ENCODE results near the genes FAM78B and GPA33.

DNA sequence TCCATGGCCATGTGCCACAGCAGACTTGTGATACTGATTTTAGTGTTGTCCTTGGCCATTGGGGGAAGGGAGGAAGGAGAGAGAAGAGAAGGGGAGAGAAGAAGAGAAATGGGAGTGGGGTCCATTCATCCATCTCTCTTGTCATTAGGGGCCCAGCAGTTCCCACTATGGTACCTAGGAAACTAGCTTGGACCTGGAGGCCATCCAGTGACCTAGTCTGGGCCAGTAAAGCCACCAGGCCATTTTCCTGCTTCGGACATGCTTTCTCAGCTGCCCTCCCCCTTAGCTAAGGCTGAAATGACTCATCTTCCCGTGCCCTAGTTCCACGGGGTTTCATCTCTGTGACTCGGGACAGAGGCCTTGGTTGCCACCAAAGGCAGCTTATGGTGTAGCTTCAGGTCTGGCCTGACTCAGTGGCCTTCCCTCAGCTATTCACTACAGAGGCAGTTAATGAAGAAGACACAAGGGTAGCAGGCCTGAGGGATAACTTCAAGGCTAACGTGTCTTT is 82.2 kb downstream of the PBX1 start:
- RRBS: no CpG with 5 or more reads among the region's 5 CpGs
CAGE:
- cytosol, long polyA plus RNA: no peak
- long polyA plus RNA: no peak
- nucleus, long polyA plus RNA: no peak

DNA sequence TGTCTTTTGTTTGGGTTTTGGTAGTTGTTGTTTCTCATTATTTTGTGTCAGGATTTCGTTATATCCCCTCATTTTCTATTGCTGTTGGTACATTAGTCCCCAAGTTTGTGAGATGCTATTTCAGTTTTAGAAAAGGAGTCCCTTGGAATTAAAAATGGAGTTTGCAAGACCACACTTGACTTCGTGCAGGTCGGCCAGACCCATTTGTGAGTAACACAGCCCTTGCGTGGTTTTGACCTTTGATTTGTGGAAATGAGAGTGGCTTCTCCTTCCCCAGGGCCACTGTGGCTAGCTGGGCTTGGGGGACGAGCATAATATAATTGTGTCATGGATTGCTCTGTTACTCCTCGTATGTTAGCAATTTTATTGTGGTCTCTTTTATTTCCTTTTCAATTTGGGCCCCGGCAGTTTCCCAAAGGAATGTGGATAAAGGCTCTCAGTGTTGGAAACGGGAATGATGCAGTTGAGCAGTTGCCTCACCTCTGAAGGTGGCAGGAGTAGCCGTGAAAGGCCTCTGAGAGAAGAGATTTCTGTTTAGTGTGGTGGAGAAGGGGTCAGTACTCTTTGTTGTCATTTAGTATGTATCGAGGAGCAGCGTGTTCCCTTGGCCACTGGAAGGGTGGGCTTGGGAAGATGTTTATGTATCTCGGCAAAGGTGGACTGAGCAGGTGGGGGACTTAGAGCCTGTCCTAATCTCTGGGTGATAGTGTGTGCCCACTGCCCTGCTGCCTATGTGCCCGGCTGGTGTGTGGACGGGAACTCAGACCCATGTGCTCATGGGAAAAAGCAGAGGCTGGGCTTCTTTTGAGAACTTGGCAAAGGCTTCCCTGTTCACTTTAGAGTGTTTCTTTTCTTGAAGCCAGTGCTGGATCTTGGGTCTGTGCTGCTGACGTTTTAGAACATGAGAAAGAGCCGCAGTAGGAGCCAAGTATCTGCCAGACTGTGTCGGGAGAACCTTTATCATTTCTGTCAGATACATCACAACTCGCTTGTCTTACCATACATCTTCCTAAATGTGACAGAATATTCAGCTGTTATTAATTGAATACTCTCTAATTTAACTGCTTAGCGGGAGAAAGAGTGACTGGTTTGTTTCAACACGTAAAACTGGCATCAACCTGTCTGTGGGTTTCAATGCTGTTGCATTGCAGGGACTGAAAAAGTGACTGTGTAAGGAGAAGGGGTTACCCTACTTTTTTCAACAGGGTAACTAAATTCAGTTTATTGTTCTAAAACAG is 194.9 kb downstream of the PBX1 start:
- RRBS: no CpG with 5 or more reads among the region's 20 CpGs
CAGE:
- cytosol, long polyA plus RNA: no peak
- long polyA plus RNA: no peak
- nucleus, long polyA plus RNA: no peak

GRCh38 chr1:164772588-164773290 is 213.8 kb downstream of the PBX1 start:
- RRBS: no CpG with 5 or more reads among the region's 7 CpGs
CAGE:
- cytosol, long polyA plus RNA: no peak
- long polyA plus RNA: no peak
- nucleus, long polyA plus RNA: no peak

DNA sequence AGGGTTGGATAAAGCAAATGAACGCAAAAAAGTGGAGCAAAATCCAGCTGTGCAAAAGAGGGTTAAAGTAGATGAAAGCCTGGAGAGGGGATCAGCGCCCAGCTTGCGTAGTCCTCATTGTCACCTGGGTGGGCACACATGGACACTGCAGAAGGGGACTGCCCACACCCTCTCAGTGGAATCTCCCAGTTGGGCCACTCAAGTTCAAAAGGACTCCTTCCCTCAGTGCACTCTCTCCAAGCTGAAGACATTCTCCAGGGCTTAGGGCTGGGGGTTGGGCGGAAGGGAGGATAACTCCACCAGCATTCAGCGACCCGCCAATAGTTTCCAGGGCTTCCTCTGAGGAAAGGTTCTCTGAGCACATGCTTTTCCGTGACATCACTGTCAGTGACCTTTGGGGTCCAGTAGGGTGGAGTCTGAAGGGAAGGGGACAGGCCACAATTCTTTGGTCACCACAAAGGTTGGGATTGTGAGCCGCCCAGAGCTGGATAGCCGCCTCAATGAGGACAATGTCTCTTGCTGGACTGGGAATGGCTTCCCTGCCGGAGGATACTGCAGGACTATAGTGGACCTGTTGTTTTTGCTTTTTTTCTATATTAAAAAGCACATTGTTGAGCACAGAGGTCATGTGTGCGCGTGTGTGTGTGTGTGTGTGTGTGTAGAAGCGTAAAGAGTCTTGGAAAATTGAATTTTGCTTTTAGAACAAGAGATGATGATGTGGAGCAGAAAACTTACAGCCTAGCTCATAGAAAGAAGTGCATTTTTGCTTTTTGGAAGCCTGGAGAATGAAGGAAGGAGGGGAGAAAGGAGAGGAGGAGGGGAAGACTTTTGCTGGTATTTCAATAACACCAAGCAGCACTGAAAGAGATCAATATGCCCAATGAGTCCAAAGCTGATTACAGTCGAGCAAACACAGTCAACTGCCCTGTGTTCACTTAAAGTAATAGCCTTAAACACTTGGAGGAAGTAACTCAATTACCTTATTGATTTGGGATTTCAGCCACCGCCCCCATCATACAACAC is 22.9 kb upstream of the RXRG start:
- RRBS: no CpG with 5 or more reads among the region's 15 CpGs
CAGE:
- cytosol, long polyA plus RNA: no peak
- long polyA plus RNA: no peak
- nucleus, long polyA plus RNA: no peak

GRCh38 chr1:165895516-165895854 is 68.1 kb downstream of the UCK2 start:
- RRBS: no CpG with 5 or more reads among the region's 5 CpGs
CAGE:
- cytosol, long polyA plus RNA: no peak
- long polyA plus RNA: no peak
- nucleus, long polyA plus RNA: no peak

DNA sequence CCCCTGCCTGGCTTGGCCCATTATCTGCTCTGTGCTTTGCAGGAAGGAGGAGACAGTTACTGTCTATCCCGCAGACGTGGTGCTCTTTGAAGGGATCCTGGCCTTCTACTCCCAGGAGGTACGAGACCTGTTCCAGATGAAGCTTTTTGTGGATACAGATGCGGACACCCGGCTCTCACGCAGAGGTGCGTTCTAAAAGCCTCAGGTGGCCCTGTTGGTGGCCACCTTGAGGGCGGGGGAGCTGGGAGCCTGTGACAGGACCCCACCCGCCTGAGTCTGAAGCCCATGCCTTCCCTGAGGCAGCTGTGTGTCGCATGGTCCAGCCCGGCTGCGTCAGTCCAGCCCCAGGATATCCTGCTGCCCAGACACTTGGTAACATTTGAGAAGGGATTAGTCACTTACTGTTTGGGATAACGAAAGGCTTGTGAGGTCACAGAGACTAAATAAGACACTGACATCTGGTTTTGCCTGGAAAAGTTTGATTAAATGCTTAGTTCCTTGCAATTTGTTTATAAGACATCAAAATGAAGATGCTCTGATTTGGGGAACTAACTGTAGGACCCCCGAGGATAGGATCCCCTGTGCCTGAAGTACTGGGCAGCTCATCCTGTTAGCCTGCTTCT is 68.8 kb downstream of the UCK2 start:
- RRBS: no CpG with 5 or more reads among the region's 14 CpGs
CAGE:
- cytosol, long polyA plus RNA: no peak
- long polyA plus RNA: no peak
- nucleus, long polyA plus RNA: no peak

DNA sequence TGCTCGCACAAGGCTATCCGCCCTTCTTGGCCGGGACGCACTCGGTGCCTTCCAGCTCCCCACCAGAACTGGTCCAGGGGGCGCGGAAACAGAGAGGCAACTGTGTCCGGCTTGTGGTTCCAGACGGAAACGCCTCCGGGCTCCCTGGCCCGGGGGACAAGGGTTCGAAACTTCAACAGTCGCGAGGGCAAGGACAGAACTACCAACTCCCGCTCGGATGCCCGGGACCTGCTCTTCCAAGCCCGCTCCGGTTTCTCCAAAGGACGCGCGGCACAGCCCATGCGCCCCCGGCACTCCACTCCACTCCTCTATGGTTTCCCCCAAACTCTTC is 1.5 kb downstream of the FAM78B start:
- RRBS: 5% methylated on average over 19 of the region's 25 CpGs
CAGE:
- cytosol, long polyA plus RNA: no peak
- long polyA plus RNA: no peak
- nucleus, long polyA plus RNA: no peak

DNA sequence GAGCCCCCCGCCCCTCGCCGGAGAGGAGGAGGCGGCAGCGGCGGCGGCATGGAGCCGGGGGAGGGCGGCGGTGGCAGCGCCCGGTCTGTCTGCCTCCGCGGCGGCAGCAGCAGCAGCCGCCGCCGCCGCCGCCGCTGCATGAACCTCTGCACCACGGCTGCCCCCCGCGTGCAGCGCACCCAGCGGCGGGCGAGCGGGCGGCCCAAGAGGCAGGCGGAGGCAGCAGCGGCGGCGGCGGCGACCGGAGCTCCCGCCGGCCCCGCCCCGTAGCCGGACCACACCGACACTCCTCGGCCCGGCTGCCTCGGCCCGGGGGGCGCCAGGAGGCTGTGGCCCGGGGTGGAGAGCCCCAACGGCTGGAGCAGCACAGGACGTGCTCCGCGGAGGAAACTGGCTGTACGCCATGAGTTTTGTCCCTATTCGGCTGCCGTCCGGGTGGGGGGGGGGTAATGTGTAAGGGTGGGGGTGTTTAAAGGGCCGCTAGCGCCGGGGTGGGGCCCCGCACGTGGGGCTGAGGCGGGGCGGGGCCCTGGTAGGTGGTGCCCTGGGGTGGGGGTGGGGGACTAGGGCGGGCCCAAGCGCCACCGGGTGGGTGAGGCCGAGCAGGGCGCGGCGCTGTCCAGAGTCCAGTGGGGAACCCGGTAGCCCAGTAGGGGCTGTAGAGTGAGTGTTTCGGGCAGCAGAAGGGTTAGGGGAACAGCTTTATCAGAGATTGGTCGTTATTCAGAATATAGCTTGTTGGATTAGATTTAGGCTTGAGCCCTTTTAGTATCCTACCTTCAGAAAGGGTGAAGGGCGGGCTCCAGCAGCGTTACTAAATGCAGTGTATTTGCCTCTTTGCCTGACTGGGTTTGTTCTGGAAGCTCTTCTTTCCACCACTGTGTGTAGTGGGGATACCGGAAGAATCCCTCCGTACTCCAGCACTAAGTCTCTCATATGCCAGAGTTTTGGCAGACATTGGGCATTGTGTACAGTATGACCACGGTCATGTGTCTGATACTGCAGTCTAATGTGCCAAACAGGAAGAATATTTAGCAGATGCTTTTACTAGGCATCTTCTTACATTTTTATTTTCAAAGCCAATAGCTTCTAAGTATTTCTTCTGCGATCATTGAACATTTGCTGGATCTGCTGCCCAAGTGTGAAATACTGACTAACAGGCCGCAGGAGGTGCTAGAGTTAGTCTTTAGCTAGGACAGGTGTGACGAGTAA is at the start of gene FAM78B:
FAM78B (minus strand) TSS at position 405 of the 1,212 bp plus-strand sequence.
- RRBS: 2% methylated on average over 26 of the region's 82 CpGs
CAGE:
- cytosol, long polyA plus RNA: no peak
- long polyA plus RNA: no peak
- nucleus, long polyA plus RNA: no peak

DNA sequence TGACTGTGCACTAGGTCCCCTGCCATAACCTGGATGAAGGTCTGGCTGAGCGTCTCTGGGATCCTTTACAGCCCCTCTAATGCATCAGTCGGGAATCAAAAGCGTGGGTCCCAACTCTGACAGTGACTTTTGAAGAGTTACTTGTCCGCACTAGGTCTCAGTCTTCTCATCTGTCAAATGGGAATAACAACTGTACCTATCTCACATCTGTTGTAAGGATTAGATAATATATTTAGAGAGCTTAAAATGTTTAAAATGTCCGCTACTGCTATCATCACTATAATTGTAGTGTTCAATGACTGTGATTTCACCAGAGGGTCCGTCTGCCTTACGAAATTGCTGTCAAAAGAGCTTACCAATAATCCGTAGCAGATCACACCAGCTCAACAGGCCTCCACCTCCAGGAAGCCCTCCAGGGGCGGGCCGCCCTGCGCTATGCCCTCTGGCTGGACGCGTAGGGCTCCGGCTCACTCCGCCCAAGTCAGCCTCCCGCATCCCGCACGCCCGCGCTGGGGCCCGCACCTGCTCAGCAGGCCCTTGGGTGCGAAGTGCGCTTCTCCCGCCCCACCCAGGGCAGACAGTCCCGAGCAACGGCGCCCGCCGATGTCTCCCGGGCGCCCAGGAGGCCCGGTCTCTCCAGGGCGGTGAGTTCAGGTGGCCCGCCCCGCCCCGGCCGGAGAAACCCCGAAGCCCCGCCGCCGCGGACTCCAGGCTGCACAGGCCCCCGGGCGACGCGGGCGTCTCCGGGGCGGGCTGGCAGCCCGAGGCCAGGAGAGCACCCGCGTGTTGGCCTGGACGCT is 523 bp downstream of the TADA1 start:
- RRBS: 1% methylated on average over 12 of the region's 53 CpGs
CAGE:
- cytosol, long polyA plus RNA: no peak
- long polyA plus RNA: no peak
- nucleus, long polyA plus RNA: no peak

GRCh38 chr1:167090230-167091176 is at the start of gene GPA33:
GPA33 (minus strand) TSS chr1:167090377.
- RRBS: no CpG with 5 or more reads among the region's 2 CpGs
CAGE:
- cytosol, long polyA plus RNA: no peak
- long polyA plus RNA: no peak
- nucleus, long polyA plus RNA: no peak

DNA sequence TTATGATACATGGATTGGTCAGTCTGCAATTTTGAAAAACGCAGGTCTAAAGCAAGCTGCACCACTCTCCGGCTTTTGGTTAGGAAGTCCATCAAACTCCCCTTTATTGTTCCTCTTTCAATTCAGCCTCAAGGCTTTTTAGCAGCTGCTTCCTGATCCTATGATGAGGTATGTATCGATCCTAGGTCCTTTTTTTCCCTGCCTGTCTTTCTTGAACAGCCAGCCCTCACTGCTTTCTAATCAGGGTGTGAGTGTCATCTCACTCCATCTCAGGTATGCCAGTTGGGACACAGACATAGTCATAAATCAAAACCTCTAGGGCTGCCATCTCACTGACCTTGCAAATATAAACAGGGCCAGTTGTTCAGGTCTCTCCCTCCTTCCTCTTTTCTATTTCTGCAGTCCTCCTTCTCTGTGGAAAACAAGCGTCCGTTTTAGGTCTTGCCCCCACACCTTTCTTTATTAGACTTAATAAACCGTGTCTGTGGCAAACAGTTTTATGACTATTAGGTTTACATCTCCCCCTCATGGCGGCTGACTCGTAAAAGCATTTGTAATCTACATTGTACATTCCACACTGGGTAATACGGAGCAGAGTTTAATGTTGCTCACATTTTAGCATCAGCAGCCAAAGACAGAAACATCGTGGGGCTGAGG is 11.5 kb downstream of the STYXL2 start:
- RRBS: no CpG with 5 or more reads among the region's 10 CpGs
CAGE:
- cytosol, long polyA plus RNA: no peak
- long polyA plus RNA: no peak
- nucleus, long polyA plus RNA: no peak

- RRBS: no CpG with 5 or more reads among the region's 4 CpGs
CAGE:
- cytosol, long polyA plus RNA: no peak
- long polyA plus RNA: no peak
- nucleus, long polyA plus RNA: no peak
Observed at GRCh38 chr1:167601250-167601787, 28.7 kb upstream of the RCSD1 start.

DNA sequence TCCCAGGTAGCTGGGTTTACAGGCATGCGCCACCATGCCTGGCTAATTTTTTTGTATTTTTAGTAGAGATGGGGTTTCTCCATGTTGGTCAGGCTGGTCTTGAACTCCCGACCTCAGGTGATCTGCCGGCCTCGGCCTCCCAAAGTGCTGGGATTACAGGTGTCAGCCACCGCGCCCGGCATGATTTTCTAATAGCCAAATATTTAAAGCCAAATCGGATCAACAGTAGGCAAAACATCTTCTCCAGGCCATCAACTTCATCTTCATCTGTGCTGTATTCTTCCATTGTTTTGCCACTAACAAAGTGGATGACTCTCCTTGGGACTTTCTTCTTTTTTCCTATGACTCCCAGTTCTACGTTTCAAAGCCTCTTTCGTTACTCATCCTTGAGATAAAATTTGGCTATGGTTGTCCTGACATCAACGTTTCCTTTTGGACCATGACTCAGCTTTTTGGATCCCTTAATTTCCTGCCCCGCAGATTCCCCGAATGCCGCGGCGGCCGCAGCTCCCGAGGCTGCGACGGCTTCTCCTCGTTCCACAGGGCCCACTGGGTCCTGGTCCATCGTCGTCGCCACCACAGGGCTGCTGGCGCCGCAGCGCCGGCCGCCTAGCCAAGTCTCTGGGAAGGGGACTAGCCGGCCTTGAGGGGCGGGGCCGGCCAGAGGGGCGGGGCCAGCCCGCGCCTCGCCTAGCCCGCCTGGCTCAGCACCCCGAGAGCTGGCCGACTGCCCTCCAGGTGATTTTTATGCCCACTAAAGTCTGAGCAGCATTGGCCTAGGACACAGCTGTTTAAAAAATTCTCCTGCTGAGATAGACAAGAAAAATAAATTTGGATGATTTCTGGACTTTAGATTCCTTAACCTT is 94.0 kb downstream of the ADCY10 start:
- RRBS: no CpG with 5 or more reads among the region's 39 CpGs
CAGE:
- cytosol, long polyA plus RNA: no peak
- long polyA plus RNA: no peak
- nucleus, long polyA plus RNA: no peak

DNA sequence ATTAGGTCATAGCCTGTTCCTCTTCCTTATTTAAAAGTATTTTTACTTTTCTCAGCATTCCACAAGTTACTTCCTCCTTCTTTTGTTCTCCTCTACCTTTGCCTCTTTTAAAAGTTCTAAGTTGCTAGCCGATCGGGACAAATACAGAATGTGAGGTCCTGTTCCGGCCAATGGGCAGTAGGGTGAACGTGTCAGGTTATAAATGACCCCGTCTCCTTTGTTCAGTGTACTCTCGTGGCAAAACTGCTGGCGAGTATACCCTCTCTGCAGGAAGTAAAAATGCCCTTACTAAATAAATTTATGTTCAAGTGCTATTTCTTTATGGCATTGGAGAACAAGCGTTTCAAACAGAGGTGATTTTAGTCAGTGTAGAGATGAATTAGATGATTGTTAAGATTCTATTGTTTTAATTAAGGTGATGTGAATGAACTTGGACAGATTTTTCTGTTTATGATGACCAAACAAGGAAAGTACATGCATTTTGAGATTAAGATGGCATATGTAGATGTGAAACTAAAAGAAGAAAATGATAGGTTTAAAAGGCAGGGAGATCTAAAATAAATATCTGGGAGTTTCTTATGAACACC is 2.4 kb downstream of the ADCY10 start:
- RRBS: no CpG with 5 or more reads among the region's 8 CpGs
CAGE:
- cytosol, long polyA plus RNA: no peak
- long polyA plus RNA: no peak
- nucleus, long polyA plus RNA: no peak

DNA sequence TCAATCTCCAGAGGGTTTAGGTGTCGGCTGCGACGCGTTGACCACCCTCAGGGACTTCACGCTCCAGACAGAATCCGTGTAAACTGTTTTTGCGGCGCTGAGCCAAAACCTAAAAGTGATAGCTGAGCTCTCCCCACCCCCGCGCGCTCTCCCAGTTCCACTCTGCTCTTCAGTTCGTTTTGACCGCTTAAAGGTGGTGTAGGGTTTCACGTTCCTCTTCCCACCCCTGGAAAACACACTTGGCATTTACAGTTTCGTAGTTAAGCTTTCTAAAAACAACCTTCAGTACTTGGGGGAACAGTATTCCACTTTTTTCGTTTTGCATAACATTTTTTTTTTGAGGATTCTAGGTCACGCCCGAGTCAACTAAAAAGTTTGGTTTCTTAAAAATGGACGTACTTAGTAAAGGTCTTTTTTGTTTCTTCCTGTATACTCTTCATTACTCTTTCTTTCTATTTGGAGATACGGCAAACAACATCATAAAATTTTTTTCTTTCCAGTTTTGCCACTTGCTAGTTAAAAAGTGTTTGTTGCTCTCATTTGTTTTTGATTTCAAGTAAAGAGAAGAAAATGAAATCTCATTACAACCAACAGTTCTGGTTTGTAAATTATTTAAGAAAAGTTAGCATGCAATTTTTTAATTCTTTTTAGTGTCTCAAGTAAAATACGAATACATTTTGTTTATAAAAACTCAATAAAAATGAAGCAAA is 701 bp upstream of the MPC2 start:
- RRBS: no CpG with 5 or more reads among the region's 21 CpGs
CAGE:
- cytosol, long polyA plus RNA: no peak
- long polyA plus RNA: no peak
- nucleus, long polyA plus RNA: no peak

DNA sequence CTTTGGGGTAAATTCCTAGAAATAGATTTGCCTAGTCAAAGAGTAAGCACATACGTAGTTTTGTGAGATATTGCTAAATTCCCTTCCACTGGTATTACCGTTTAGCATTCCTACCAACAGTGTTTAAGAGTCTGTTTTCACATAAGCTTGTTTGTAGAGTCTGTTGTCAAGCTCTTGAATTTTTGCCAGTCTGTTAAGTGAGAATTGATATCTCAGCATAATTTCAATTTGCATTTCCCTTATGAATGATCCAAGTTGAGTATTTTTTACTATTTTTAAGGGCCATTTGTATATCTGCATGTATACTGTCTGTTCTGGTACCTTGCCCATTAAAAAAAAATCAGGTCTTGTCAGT is 37.0 kb upstream of the MPC2 start:
- RRBS: no CpG with 5 or more reads among the region's 2 CpGs
CAGE:
- cytosol, long polyA plus RNA: no peak
- long polyA plus RNA: no peak
- nucleus, long polyA plus RNA: no peak

DNA sequence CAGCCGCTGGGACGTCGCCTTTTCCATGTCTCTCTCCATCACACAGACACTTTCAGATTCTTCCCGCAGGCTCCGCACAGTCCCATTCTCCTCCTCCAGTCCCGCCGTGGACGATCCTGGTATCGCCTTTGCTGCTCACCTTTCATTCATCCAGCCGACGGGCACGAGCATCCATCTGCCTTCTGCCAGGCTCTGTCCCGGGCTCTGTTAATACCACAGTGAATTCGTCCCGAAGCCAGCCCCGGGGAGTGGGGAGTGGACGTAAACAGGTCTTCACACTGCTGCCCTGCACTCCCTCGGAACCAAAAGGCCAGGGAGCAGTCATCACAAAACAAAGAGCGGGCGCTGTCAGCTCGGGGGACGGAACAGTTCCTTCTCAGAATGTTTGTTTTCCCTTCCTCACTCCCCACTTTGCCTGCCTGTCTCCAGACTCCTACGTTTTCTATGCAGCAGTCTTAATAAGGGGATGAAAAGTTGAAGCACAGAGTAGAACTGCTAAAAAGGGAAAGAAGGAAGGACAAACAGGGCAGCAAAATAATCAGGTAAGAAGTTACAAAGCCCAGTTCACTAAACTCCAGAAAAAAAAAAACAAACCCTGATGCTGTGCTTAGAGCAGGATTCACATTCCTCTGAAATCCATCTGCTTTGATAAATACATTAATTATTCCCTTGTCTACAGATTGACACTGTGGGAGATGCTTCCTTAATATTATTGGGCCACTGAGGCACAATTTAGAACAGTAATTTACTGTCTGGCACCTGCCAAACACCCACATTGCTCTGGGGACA is 715 bp upstream of the GPR161 start:
- RRBS: no CpG with 5 or more reads among the region's 23 CpGs
CAGE:
- cytosol, long polyA plus RNA: no peak
- long polyA plus RNA: no peak
- nucleus, long polyA plus RNA: no peak

- RRBS: no CpG with 5 or more reads among the region's 9 CpGs
CAGE:
- cytosol, long polyA plus RNA: no peak
- long polyA plus RNA: no peak
- nucleus, long polyA plus RNA: no peak
Observed at GRCh38 chr1:168227575-168228179, 1.9 kb downstream of the SFT2D2 start.

- RRBS: no CpG with 5 or more reads among the region's 2 CpGs
CAGE:
- cytosol, long polyA plus RNA: no peak
- long polyA plus RNA: no peak
- nucleus, long polyA plus RNA: no peak
Observed at GRCh38 chr1:168531497-168532050, 12.2 kb downstream of the XCL2 start.

DNA sequence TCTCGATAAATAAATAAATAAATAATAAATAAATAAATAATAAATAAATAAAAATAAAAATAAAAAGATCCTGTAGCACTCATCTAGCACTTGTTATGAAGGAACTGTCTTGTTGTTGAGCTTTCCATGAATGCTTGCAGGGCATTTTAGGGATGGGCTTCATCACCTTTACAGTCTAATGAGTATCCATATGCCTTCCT is 24.3 kb downstream of the XCL1 start:
- RRBS: no CpG with 5 or more reads among the region's 1 CpG
CAGE:
- cytosol, long polyA plus RNA: no peak
- long polyA plus RNA: no peak
- nucleus, long polyA plus RNA: no peak

All from SK-N-SH (cell line).